Left colon (tissue), 1 donor: Measurements from ENCODE around the genes HIVEP1 and NOL7.

DNA sequence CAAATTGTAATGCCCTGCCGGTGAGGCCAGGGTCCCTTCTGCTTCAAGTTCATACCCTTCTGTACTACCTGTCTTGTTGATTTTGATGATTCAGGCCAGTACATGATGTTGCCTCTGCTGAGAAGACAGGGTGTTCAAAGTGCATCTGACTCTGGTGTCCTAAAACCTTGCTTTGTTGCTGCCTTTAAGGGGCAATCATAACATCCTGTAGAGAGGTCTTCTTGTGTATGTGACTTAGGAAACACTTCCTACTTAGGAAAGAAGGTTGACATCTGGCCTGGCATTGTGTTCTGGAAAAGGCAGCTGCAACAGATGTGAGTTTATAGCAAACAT is 113.2 kb downstream of the TMEM170B start:
- PRO-cap = no peak

DNA sequence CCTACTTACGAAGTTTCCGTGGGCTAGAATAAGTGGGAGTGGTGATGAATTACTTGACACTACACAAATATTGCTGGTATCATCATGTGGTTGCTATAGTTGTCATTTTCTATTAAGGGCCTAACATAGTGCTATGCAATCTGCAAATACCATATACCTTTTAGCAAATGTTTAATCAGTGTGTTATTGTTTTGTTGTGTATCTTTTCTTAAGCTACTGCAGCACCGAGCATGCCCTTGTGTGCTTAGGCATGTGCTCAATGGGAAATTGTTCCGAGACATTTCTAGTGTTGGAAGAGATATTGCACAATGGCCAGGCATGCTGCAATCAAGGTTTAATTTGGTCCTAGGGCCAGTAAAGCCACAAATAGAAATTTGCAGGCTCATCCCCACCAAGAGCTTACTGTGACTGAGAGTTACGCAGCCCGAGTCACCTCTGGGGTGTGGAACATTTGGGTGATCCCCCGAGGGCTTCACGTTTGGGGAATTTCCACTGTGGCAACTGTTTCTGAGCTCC is 66.0 kb downstream of the ADTRP start:
- PRO-cap = no peak

- PRO-cap = bidirectional peak, plus-strand start at chr6:12012293, minus-strand start at chr6:12012173; bidirectional peak, plus-strand start at chr6:12012648, minus-strand start at chr6:12012558
Measured at GRCh38 chr6:12012253-12012874, at the start of gene HIVEP1. Gene HIVEP1, plus strand, starts transcription at chr6:12012312.

GRCh38 chr6:12025993-12026907 is 14.1 kb downstream of the HIVEP1 start:
- PRO-cap = no peak

GRCh38 chr6:12121063-12121808 is 109.1 kb downstream of the HIVEP1 start:
- PRO-cap = no peak

DNA sequence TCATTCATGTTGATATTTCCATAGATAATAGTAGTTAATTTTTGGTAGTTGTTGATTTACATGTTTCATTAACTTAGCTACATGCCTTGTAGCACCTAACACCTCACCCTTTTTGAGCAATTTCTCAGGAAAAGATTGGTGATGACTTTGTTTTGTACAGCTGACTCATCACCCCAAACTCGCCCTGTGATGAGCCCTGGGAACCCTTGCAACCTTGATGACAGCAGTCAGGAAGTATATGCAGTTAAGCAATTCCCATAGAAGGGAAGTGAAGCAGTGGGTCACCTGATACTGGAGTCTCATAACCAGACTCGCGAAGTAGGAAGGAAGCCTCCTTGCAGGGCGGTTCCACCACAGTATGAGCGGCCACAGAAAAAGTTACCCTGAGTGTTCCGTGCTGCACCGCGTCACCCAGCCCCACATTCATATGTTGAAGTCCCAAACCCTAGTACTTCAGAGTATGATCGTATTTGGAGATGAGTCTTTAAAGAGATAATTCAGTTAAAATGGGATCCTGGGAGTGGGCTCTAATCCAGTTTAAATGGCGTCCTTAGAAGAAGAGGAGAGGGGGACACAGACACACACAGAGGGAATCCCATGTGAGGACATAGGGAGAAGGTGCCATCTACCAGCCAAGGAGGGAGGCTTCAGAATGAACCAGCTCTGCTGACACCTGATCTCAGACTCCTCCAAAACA is 81.9 kb upstream of the EDN1 start:
- PRO-cap = no peak

DNA sequence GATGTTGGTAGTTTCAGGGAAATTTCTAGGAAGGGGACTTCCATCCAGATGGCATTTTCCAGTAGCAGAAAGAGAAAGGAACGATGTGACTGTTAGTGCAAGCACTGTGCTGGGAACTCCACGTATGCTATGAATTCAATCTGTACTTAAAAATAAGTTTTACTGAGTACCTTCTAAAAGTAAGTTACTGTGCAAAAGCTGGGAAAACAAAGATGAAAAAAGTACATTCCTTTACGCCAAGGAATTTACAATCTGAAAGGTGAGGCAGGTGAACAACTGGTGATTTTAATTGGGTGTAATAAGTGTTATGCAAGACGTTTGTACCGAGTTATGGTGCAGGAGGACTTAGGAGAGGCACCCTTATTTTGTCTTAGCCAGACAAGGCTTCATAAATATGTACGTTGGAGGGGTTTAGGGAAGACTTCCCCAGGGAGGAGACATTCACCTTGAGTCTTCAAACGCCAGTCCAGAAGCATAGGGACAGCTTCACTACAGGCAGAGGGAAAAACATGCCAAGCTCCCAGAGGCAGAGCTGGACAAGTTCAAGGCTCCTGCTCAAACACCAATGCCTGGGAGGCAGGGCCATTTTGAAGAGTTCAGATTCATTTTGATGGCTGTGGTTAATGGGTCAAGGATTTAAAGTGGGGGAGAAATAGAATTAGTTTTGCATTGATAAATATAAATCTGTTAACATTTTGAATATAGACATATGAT is 13.8 kb upstream of the EDN1 start:
- PRO-cap = unidirectional peak, plus-strand start at position 326 of the sequence

DNA sequence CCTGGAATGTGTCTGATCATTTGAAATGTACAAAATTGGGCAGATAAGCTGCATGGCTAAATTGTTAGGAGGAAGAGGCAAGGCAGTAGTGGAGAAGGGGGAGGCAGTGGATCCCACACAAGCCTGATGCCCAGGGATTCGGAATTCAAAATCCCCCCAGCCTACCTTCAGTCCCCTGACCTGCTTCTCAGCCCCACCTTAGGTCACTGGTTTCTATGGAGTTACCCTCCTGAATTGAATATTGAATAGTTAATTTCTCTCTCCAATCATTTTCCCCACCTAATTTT is 1.3 kb downstream of the EDN1 start:
- PRO-cap = no peak

DNA sequence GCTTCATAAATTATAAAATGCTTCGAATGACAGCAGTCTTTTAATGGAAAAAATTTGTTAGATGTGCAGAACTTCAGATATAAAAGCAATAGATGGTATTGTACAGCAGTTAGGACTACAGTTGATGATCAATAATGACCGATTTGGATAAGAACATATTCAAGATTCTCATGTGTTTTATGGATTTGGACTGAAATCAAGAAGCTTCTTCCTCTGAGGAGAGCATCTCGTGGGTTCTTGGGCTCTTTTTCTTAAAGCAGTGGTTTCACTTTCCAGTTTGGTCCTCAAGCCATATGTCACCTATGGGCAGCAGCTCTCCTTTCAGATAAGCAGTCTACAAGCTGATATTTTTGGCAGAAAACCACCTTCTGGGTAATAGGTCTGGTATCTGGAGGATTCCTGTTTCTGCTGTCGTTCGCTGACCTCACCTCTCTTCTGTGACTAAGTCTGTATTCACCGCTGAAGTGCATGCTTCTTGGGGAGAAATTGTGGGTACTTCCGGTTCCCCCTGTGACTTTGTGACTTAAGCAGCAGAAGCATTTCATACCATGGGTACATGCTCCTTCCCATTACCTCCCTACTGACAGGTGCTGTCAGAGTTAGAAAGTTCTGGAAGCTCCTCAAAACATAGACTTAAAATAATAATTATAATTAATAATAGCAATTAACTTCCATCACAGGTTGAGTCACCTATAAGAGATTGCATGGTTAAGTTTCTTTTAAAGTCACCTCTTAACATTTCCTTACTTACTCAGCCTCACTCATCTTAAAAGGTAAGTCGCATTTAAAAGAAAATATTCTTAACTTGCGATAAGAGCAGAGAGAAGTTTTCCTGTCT is 193.6 kb downstream of the EDN1 start:
- PRO-cap = no peak

DNA sequence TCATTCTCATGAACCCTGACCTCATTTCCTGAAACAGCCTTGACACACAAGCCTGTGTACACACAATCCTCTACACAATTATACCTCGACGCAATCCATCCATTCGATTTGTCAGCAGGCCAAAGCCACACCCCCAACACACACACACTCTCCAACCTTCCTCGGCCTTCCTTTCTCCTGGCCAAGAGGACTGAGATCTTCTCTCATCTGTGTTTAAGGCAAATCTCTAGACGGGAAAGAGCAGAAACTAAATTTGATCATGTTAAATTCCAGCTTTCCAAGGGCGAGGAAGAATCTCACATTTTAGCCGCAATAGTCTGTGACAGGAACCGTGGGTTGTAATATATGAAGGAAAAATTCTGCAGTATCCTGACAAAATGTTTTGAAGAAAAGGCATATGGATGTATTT is 25.2 kb downstream of the TBC1D7 start:
- PRO-cap = bidirectional peak, plus-strand start at position 172 of the sequence, minus-strand start outside the sequence

GRCh38 chr6:13340223-13340642 is 11.9 kb upstream of the TBC1D7 start:
- PRO-cap = no peak

- PRO-cap = no peak
Measured at GRCh38 chr6:13355232-13355760, 27.0 kb upstream of the TBC1D7 start.

GRCh38 chr6:13381430-13381837 is 53.1 kb upstream of the TBC1D7 start:
- PRO-cap = no peak

DNA sequence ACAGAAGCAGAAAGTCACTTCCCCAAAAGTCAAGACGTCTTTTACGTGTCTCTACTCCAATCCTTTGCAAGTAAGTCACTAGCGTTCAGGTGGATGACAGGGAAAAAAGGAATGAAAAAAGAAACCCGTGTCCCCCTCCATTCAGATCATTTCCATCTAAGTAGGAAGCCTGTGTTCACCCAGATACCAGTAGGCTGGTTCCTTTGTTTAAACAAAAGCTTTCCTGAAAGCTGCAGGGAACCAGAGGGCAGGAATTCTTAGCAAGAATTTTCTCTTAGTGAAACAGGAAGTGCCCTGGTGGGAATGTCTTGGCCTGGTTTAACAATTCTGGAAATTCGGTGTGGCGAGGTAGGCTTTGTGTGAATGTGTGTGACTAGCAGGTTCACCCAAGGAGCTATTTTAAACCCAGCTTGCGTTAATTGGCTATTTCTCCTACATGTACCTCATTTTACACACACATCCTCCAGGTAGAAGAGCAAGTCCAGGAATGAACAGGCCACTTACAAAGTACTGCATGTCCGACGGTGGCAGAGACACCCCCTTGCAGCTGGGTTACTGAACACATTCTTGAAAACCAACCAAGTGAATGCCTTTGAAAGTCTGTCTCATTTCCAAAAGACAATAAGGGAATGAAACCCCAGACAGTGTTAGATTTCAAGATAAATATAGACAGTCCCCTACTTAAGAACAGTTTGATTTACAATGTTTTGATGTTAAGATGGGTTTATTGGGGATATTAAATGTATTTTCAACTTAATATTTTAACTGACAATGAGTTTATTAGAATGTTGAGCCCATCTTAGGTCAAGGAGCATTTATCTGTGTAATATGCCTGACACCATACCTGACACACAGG is 64.6 kb downstream of the GFOD1 start:
- PRO-cap = no peak

DNA sequence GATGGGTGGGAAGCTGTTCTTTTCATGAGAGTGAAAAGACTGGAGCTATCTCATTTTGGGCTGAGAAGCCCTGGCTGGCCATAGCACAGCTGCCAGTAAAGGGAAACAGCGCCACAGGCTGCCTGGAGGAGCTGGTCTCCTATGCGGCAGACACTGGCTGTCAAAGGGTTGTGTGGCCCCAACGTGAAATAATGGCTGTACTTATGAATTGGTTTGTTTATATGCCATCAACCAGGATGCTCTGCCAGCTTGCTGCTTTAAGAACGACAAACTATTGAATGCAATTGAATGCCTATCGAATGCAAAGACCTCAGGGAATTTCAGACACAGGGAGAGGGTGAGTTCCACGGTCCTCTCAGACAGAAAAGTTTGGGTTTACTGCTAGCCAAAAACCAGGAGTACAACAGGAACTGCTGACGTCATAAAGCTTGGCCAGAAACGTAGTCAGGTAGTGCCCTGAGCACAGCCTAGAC is 58.2 kb downstream of the GFOD1 start:
- PRO-cap = no peak

GRCh38 chr6:13458934-13459340 is 28.5 kb downstream of the GFOD1 start:
- PRO-cap = unidirectional peak, plus-strand start at chr6:13459126

GRCh38 chr6:13485487-13486604 is 1.6 kb downstream of the GFOD1 start:
- PRO-cap = bidirectional peak, plus-strand start at chr6:13486450, minus-strand start at chr6:13486146

GRCh38 chr6:13615231-13616362 is at the start of gene NOL7:
Gene NOL7, plus strand, starts transcription at chr6:13615335.
- PRO-cap = bidirectional peak, plus-strand start at chr6:13615335, minus-strand start at chr6:13615179

DNA sequence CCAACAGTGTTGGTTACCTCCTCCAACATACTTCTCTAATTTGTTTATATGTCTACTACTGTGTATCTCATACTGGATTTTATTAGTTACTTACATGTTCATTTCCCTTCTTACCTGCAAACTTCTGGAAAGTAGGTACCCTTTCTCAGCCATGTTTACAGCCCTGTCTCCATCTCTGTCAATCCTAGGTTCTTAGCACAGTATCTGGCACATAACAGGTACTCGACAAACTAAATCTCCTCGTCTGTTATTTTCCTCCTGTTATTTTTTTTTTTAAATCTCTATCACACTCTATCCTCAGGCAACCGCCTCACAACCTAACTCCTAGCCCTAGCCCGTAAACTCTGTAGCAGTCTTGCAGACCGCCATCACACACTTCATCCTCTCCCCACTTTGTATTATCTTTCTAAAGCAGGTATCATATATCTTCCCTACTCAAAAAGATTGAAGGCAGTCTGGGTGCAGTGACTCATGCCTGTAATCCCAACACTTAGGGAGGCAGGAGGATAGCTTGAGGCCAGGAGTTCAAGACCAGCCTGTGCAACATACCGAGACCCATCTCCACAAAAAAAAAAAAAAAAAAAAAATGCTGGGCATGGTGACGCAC is 23.1 kb downstream of the RANBP9 start:
- PRO-cap = no peak

GRCh38 chr6:13766049-13766856 is 48.1 kb downstream of the MCUR1 start:
- PRO-cap = no peak